H4 (cell line): Measurements from ENCODE around the genes CCDC117 and SEC14L2.

GRCh38 chr22:28034610-28035252 lies 115.7 kb upstream of the PITPNB start:
- RAMPAGE, long total RNA: no peak

DNA sequence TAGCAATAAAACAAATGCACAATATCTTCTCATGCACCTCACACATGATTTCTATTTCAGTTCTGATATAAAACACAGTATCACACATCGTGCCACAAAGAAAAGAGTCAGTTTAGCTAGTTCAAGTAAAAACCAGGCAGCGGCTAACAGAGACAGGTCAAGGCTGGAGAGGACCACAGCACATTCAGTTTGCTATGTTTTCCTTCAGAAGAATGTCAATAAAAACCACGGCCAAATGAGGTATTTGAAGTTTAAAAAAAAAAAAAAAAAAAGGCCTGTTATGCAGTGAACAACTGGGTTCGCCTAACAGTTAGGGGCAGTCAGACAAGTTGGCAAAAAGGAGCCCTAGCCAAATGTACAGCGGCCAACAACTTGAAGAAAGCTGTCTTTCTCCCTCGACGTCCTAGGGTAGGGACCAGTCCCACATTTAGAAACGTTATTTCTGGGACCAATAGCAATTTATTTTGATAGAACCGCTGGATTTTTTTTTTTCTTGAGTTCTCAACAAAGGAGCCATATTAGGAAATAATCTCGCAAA lies 237.9 kb downstream of the TTC28 start:
- RAMPAGE, long total RNA: no peak

GRCh38 chr22:28453555-28454233 lies 225.9 kb downstream of the TTC28 start:
- RAMPAGE, long total RNA: no peak

DNA sequence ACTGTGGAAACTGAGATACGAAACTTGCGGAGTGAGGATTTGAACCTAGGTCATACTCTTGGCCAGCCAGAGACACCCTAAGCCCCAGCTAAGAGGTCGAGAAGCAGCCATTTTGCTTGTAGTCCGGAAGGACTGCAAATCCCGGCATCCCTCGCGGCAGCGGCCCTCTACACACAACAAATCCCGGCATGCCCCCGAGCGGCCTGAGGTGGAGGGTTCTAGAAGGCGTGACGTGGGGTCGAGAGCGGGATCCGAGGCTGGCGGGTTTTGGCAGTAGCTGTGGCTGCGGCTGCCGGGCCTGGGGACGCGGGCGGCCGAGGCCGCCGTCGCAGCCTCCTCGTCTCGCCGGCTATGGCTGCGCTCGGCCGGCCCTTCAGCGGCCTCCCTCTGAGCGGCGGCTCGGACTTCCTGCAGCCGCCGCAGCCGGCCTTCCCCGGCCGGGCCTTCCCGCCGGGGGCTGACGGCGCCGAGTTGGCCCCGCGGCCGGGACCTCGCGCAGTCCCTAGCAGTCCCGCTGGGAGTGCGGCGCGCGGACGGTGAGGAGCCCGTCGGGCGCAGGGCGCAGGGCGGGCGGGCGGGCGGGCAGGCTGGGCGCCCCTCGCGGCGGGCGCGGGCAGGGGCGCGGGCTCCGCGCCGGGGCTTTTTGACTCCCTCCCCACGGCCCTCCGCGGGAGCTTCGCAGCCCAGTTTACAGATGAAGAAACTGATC lies at the start of gene CCDC117:
CCDC117 (plus strand) TSS at position 197 of the 709 bp plus-strand sequence.
- RAMPAGE, long total RNA: no peak

- RAMPAGE, long total RNA: no peak
Measured at GRCh38 chr22:29141934-29142778, 63.5 kb upstream of the EMID1 start.

DNA sequence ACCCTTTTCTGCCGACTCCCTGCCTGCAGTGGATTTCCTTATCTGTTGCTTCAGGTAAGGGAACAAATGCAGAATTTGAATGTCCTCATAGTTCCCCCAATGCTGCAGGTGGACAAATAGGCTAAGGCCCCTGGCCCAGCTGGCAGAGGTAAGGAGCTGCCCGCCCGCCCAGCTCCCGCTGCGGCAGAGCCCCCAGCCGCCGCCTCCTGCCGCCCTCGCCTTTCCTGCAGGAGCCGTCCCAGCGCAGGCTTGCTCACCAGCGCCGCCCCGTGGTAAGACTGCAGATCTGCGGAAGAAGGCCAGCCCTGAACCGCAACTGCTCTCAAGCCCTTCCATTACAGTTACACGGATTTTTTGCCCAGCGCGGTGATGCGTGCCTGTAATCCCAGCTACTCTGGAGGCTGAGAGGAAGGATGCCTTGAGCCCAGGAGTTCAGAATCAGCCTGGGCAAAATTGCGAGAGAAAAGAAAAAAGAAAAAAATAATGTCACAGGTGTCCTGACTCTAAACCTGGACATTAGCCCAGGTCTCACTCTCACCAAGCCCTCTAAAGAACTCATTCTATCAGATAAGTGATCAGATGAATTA lies 51.2 kb upstream of the EMID1 start:
- RAMPAGE, long total RNA: no peak

GRCh38 chr22:29232331-29233097 lies 26.8 kb downstream of the EMID1 start:
- RAMPAGE, long total RNA: no peak

- RAMPAGE, long total RNA: no peak
Measured at GRCh38 chr22:29308825-29309166, 2.3 kb downstream of the GAS2L1 start.

DNA sequence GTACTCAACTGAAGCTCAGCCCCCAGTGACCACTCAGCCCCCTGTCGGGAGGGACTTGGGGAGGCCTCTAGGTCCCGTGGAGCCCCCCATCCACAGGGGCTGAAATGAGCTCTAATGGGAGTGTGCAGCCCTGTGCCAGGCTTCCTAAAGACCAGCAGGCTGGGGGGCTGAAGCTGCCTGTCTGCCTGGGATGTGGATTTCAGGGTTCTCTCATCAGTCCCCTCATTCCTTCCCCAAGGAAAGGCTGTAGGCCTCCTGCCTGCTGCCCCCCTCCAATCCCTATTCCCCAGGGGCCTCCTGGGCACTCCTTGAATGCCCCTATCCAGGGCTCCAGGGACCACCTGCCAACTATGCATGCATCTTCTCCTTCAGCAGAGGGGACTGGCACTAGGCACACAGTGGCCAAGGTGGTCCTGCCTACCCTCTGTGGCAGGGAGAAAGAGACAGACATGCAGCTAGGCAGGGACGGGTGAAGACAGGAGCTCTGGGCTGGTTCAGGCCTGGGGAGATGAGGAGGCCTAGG lies 3.0 kb upstream of the RASL10A start:
- RAMPAGE, long total RNA: no peak

GRCh38 chr22:29330728-29331303 lies 15.3 kb upstream of the RASL10A start:
- RAMPAGE, long total RNA: no peak

DNA sequence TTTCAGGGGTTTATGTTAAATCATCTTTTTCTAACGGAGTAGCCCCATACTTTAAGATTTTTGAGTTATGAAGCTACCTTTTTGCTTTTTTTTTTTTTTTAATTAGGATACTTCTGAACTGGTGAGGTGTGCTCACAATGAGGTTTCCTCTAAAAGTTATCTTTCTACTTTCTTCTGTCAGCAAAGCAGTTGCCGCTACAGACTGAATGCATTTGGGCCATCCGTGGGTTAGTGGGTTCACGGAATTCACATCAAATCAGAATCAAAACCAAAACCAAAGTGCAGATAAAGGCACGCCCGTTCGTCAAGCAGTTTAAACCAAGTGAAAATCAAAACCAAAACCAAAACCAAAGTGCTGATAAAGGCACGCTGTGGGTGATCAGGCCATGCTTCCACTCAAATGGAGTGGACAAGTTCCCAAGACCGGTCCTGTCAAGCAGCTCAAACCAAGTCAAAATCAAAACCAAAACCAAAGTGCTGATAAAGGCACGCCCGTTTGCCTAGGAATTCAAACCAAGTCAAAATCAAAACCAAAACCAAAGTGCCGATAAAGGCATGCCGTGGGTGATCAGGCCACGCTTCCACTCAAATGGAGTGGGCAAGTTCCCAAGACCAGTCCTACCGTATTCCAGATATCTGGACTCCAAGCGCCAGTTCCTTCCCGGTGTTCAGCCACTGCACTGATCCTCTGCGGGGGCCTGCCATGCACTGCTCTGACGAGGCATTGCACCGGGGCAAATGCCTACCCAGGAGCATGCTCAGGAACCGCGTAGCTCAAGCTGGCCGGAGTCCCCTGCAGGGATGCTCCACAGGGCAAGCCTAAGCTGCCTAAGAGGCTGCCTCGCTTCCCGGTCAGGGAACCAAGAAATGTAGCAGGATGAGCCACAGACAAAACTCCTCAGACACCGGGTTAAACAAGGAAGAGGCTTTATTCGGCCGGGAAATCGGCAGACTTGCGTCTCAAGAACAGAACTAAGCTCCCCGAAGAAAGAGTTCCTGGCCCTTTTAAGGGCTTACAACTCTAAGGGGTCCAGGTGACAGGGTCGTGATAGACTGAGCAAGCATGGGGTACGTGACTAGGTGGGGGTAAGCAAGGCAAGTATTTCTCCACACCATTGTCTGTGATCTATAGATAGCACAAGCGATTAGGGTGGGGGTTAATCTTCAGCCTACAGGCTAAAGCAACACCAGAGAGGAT lies 26.8 kb upstream of the AP1B1 start:
- RAMPAGE, long total RNA: no peak

DNA sequence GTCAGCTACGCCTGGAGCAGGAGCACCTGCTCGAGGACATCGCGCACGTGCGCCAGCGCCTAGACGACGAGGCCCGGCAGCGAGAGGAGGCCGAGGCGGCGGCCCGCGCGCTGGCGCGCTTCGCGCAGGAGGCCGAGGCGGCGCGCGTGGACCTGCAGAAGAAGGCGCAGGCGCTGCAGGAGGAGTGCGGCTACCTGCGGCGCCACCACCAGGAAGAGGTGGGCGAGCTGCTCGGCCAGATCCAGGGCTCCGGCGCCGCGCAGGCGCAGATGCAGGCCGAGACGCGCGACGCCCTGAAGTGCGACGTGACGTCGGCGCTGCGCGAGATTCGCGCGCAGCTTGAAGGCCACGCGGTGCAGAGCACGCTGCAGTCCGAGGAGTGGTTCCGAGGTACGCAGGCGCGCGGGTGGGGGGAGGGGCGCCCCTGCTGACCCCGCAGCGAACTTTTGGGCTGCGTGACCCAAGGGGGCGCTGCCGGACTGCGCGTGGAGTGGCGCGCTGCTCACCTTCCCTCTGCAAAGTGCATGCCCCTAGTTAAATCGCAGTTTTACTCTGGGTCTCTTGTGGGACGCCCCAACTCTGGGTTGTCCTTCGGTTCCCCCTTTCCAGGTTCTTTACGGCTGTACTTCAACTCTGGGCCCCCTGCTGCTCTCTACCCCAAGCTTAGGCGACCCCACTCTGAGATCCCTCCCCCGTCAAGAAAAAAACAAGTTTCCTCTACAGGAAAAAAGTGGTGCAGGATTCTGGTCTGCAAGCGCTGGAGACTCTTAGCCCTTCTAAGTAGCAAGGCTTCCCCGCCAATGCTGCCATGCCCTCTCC lies 947 bp downstream of the NEFH start:
- RAMPAGE, long total RNA: no peak

GRCh38 chr22:29701020-29702346 lies 18.3 kb upstream of the CABP7 start:
- RAMPAGE, long total RNA: no peak

DNA sequence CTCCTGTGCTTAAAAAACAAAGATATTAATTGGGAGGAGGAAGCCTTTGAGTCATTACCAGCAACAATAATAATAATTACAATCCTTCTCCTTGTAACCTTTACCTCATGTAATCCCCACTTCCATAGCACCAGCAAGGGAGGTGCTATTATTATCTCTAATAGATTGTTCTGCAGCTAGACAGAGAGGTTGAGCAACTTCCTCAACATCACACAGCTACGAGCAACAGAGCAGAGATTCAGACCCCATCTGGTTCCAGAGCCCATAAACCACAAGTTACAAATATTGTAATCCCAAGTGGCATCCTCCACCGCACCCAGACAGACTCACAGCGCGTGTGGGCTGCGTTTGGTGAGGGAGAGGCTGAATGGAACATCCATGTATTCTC lies 33.7 kb downstream of the LIF start:
- RAMPAGE, long total RNA: no peak

DNA sequence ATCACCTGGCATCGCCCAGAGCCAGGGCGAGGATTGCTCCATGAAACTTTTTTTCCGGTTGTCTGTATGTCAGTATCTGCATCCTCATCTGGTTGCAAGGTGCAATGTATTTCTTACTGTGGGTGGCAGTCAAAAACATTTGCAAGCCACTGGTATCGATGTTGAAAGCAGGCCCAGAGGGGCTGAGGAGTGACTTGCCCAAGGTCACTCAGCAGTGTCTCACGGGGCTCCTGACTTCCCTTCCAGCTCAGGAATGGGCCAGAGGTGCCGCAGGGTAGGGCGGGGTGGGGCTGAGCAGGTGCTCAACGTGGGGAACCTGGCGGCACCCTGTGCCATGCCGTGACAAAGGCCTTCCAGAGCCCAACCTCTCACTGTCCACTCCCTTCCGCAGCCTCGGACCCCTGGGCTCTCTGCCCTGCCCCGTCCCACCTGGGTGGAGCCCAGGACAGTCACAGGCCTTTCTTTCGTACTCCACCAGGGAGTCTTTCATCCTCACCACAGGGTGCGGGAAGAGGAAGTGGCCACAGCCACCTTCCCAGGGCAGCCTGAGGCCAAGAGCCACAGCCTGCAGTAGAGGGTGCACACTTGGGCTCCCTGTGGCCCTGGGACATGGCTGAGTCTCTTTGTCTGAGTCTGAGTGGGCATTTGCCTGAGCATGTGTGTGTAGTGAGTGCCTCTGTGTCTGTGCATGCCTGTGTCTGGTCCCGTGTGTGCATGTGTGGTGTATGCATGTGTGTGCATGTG lies 5.9 kb upstream of the LIF start:
- RAMPAGE, long total RNA: no peak

GRCh38 chr22:30255696-30257047 lies 9.6 kb upstream of the LIF start:
- RAMPAGE, long total RNA: no peak

DNA sequence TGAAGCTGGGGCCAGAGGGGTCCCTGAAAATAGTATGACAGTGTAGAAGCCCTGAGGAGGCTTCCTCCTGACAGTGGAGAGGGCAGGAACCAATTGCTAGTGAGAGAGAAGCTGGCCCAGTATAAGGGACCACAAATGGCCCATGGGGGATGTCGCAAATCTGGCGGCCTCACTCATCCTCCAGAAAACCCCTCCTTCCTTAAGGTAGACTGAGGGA lies 17.7 kb upstream of the CASTOR1 start:
- RAMPAGE, long total RNA: no peak

GRCh38 chr22:30311892-30312652 lies 14.7 kb downstream of the TBC1D10A start:
- RAMPAGE, long total RNA: no peak

DNA sequence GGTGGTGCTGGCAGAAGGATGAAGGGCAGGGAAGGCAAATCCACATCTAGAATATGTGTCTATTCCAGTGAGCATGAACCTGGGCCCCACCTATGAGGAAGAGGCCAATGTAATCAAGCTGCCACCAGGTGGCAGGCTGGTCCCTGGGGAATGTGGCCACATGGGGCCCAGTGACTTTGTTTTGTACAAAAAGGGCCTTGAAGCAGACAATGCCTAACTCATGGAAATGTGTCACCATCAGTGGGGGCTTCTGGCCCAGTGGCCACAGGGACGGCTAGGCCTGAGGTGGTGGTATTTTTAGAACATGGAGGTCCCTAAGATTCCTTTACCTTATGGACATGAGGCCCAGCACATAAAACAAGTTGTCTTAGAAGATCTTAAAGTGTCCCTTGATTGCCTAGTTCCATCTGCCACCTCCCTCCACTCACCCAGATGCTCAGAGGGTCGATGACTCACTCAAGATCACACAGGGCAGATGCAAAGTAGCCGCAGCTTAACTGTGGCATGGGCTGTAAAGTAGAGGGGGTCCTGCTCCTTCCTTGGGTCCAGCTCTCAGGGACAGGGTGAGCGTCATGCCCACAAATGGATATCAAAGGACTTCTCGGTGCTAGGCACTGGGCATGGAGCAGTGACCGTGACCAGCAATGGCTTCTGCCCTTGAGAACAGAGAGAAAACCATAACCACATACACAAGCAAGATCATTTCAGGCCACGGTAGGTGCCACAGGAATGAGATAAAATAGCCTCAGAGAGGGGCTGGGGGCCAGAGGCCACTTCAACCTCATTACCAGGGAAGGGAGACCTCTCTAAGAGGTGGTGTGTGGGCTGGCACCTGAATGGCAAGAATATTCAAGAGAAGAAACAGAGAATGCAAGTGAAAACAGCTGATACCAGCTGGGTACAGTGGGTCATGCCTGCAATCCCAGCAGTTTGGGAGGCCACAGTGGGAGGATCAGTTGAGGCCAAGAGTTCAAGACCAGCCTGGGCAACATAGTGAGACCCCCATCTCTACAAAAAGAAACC lies 4.2 kb upstream of the RNF215 start:
- RAMPAGE, long total RNA: no peak

- RAMPAGE, long total RNA: start-site peak on the plus strand at chr22:30396983-30397029, 23 reads
Measured at GRCh38 chr22:30396591-30397262, at the start of gene SEC14L2. Gene SEC14L2, plus strand, starts transcription at chr22:30397018.